A673 (cell line): ENCODE data around the gene CTDP1.

DNA sequence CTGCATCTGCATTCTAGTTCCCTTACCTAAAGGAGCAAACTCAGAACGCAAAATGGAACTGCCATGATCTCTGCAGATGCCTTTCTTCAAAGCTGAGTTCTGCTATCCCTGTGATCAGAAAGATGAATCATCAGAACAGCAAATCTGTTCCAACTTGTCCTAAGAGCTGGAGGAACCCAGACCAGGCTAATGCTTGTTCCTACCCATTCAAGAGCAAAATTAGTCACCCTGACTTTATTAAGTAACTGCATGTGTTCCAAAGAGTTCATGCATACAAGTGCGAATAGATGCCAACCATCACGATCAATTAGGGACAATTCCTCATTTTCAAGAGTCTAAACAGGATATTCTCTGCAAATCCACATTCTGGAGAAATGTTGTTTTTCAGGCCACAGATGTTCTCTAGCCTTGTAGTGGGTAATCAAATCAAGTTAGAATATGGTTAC lies 46.5 kb downstream of the MBP start:
- PRO-cap: no peak

GRCh38 chr18:77131864-77132057 lies 822 bp downstream of the MBP start:
- PRO-cap: no peak

GRCh38 chr18:78561862-78562671 lies 417.6 kb upstream of the SALL3 start:
- PRO-cap: no peak

DNA sequence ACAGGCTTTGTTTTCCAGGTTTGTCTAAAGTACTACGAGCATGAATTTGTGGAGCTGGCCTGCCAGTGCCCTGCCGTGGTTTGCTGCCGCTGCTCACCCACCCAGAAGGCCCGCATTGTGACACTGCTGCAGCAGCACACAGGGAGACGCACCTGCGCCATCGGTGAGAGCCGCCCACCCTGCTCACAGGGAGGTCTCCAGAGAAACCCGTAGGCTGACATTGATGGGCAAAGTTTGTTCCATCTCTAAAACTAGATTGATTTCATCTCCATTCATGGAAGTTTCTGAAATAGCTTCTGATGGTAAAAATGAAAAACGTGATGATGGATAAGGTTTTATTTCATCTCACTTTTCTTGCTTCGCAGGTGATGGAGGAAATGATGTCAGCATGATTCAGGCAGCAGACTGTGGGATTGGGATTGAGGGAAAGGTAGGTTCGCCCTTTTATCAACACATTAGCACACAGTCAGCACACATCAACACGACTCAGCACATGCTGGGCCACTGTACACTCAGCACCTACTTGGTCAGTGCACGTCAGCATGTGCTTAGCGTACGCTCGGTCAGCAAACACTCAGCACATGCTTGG lies 50.2 kb upstream of the NFATC1 start:
- PRO-cap: no peak

- PRO-cap: no peak
Observed at GRCh38 chr18:79366630-79367193, 29.0 kb upstream of the NFATC1 start.

- PRO-cap: no peak
Observed at GRCh38 chr18:79393290-79393584, 2.5 kb upstream of the NFATC1 start.

GRCh38 chr18:79393585-79394581 lies 1.8 kb upstream of the NFATC1 start:
- PRO-cap: bidirectional peak, plus-strand start at chr18:79394164, minus-strand start at chr18:79393899; bidirectional peak, plus-strand start at chr18:79394333, minus-strand start at chr18:79394220

DNA sequence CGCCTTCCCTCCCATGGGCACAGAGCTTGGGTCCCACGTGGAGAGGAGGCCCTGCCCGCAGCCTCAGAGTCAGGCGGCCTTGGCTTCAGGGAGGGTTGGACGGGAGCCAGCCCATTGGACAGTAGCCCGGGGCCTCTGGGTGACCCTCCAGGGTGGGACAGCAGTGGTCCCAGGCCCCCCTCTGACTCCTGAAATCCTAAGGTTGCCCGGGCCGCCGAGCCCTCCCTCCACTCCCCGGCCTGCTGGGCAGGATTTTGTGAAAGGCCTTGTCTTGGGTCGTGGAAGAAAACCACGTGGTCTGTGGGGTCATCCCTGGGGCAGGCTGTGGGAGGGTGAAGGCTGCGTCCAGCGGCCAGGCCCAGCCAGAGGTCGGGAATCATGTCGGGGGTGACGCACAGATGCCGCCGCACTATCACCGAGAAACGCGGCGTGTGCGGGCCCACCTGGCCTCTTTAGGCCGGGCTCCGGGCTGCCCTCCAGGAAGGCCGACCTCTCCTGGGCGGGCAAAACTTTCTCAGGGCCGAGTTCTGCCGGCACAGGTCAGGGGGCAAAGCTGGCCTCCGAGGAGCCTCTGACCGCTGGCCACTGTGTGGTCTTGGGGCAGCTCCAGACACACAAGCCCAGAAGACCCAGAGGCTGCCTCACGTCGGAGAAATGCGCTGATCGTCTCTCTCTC lies 28.2 kb downstream of the NFATC1 start:
- PRO-cap: no peak

GRCh38 chr18:79453821-79454619 lies 58.3 kb downstream of the NFATC1 start:
- PRO-cap: no peak

- PRO-cap: no peak
Observed at GRCh38 chr18:79460299-79460802, 64.6 kb downstream of the NFATC1 start.

DNA sequence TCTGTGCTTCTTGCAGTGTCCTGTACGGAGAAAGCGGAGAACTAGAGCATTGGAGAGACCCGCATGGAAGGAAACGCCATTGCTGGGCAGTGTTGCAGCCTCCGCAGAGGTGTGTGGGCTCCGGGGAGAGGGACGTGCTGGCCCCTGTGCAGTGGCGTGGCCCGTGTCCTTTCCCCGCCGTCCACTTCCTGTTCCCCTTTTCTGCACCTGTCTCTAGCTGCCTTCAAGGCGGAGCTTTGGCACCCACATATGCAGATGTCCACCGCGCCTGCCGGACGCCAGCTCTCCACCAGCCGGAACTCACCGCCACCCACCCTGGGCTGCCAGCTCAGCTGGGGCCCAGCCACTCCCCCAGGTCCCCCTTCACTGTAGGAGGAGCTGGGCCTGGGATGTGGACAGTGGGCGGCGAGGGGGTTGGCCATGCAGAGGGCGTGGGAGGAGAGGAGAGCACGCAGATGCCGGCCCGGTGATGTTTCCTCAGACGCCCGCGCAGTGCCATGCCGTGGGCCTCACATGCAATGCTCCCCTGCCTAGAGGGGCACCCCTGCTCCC lies 113.4 kb downstream of the NFATC1 start:
- PRO-cap: no peak

DNA sequence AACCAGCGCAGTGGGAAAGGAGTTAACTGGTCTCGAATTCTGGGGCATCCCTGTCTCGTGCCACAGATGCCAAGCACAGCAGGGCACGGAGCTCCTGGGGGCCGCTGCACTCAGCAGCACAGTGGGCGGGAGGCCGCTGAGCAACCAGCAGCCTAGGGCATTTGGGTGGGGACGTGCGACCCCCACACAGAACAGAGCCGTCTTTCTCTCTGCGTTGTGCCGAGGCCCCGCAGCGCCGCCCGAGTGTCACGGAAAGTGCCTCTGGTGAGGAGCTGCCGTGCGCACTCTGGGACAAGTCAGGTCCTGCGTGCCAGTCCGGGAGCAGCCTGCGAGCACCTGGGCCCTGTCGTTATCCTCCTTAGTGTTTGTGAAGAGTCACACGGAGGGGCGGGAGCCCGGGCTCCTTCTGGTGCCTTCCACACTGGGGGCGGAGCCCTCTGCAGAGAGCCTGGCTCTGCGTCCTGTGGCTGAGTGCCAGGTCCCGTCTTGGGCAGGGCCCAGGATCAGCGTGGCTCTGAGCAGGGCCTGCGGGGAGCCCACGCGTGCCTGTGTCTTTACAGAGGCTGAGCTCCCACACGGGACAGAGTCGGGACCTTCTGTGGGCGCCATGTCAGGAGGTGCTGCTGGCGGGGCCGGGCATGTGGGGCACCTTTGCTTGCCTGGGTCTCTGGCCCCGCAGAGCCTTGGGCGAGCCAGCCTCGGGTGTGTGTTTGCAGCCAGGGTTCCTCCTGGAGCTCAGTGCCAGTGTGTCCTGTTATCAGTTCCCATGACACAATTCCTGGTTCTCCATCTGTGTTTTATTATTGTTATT lies 130.4 kb downstream of the NFATC1 start:
- PRO-cap: no peak

DNA sequence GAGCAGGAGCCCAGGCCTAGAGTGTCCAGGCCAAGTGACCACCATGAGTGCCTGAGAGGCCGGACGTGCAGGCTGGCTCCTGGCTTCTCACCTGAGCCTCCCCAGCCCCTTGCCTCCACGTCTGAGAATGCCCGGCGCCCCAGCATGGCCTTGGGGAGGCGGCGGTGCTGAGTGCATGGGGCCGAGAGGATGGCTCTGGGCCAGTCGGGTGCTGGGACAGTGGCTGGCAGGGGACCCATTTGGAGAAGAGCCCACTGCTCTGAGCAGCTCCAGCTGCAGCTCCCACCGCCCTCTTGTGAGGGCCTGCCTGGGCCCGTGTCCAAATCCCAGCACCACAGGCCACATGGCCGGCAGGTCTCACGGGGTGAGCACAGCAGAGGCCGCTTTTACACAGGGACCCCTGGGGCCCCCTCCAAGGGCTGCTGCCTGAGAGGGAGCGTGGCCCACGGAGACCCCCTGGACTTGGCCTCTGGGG lies 102.7 kb upstream of the CTDP1 start:
- PRO-cap: no peak

DNA sequence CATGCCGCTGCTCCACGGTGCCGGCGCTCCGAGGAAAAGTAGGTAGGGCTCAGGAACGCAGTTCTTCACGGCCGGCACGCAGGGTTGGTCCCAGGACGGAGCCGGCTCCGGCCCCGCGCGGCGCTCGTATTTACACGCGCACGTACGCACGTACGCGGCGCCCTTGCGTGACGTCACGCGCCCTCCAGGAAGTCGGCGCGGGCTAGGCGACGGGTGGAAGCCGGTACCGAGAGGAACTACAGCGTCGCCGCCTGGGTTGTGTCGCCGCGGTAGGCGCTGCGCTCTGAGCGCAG lies at the start of gene CTDP1:
CTDP1 (plus strand) TSS at position 190 of the 293 bp plus-strand sequence.
- PRO-cap: bidirectional peak, plus-strand start at position 232 of the sequence, minus-strand start at position 128 of the sequence

- PRO-cap: bidirectional peak, plus-strand start at chr18:79682059, minus-strand start at chr18:79681890
Observed at GRCh38 chr18:79681433-79682227, 2.0 kb downstream of the CTDP1 start.

- PRO-cap: no peak
Observed at GRCh38 chr18:79825713-79826298, 28.1 kb downstream of the KCNG2 start.

DNA sequence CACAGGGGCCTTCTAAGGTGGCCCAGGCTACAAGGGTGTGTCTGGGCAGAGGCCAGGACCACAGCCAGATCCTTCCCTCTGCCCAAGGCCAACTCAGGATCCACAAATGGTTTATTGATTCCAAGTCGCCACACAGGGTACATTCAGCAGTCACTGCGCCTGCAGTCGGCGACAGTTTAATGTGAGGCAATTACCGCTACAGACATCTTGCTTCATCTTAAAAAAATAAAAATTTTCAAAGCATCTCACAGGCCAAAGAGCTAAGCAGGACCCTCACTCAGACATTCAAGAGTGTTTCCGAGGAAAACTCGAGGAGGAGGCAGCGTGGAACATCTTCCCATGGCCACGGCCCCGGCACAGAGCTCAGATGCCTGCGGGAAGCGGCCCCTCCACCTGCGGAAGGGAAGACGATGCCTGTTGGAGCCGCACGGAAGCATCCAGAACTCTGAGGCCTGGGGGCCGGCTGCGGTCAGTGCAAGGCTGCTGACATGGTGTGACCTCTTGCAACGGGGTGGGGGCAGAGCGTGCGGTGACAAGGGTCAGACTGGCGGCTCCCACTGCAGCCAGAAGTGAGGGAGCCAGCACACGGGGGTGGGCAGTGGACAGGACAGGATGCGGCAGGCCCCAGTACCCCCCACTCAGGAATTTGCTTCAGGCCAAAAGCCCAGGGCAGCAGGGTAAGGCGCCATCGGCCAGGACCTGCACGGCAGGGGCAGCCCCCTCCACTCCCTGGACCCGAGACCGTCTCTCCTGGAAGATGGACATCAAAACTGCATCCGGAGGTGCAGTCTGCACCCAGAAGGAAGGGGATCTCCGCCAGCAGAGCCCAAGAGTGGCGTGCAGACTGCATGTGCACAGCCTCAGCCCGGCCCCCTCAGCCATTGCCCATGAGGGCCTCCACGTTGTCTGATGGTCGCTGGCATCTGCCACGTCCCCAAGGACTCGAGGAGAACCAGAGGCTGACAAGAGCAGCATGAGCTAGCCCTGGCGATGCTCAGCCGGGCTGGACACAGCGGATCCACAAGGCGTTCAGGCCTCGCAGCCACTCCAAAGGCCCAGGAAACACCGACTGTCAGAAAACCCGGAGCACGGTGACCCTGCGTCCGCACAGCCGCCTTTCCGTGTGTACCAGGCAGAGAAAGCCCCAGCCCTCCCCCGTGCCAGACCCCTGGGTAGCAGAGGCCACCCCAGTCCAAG lies 48.7 kb downstream of the SLC66A2 start:
- PRO-cap: no peak

GRCh38 chr18:79917889-79918474 lies 33.5 kb downstream of the SLC66A2 start:
- PRO-cap: no peak

GRCh38 chr18:79943787-79944565 lies 7.5 kb downstream of the SLC66A2 start:
- PRO-cap: no peak

DNA sequence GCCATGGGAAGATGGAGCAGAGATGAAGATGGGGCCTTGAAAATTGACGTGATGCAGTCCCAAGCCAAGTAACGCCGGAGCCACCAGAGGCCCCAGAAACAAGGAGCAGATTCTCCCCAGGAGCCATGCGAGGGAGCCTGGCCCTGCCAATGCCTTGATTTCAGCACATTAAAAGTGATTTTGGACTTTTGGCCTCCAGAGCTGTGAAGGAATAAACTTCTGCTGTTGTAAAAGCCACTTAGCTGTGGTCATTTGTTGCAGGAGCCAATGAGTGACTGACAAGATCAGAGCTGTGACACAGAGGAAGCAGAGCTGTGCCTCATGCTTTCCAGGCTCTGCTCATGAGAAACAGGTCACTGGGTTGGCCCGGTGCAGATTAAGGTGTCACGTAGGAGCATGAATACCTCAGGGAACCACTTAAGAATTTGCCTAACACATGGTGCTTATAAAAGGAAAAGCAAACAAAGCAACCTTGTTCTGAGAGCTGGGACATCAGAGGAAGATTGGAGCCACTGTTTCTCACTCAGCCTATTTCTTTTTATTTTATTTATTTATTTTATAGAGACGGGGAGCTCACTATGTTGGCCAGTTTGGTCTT lies 2.8 kb upstream of the SLC66A2 start:
- PRO-cap: no peak